Hair follicle dermal papilla cell (primary cell): ENCODE measurements around a stretch of chr21.

GRCh38 chr21:17513146-17513596, 328 bp downstream of the CXADR start:
- CAGE, long polyA plus RNA, result no peak

DNA sequence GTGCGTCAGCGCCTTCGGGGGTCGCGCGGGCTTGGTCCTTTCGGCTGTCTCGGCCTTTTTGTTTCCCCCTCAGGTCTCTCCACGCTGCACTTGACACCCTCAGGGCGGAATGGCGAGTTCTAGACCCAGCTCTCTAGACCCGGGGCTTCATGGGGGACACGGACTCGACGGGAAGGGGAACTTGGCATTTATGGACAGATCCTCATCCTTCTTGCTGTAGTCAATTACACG, 424 bp upstream of the BTG3 start:
- CAGE, long polyA plus RNA, result no peak

GRCh38 chr21:17958425-17958723, 139.2 kb upstream of the C21orf91 start:
- CAGE, long polyA plus RNA, result no peak

- CAGE, long polyA plus RNA, result no peak
These were observed 1064.6 kb downstream of the NCAM2 start for GRCh38 chr21:22062817-22063235.

DNA sequence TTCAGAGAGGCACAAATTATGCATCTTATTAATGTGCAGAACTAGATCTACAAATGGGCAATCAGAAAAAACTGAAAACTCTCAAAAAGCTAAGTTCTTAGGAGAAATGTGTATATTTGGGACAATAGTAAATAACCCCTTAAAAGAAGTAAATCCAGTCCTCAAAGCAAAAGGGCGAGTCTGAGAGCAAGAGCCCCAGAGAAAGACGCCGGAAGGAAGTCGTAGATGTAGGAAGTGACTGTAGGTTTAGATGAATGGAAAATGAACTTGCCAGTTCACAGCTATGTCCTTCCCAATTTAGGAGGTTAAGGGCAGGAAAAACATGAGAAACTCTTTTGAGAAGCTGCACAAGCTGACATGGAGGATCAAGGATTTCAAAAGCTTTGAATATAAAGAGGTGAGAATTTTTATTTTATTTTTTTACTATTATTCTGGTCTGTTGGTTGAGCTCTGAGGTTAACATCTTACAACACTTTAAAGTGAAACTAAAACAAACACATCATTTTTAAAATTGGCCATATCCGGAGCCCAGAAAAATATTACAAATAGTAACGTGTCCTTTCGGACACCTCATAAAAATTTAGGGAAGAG, 1178.7 kb downstream of the MRPL39 start:
- CAGE, long polyA plus RNA, result no peak

DNA sequence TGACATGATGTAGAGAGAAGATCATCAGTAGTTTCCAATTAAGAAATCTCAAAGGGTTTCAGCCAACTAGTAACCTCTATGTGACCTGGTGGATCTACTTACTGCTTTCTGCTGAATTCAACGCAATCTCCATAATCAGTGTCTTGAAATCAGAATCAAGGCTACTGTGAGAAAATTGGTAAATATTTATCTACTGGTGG, 872.7 kb downstream of the MRPL39 start:
- CAGE, long polyA plus RNA, result no peak

DNA sequence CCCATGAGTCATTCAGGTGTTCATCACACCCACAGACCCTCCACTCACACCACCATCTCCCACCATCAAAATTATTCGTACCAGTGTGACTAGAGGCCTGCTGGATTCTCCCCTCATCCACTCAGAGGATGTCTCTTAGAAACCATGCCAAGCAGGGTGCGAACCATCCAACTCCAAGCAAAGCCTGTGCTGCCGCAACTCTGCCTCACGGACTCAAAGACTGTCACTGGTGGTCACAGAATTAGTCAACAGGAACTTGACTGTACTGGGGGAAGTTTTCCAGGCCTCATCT, 211.0 kb downstream of the MRPL39 start:
- CAGE, long polyA plus RNA, result no peak

- CAGE, long polyA plus RNA, result no peak
These were observed 58.7 kb downstream of the APP start for GRCh38 chr21:26111947-26112229.

DNA sequence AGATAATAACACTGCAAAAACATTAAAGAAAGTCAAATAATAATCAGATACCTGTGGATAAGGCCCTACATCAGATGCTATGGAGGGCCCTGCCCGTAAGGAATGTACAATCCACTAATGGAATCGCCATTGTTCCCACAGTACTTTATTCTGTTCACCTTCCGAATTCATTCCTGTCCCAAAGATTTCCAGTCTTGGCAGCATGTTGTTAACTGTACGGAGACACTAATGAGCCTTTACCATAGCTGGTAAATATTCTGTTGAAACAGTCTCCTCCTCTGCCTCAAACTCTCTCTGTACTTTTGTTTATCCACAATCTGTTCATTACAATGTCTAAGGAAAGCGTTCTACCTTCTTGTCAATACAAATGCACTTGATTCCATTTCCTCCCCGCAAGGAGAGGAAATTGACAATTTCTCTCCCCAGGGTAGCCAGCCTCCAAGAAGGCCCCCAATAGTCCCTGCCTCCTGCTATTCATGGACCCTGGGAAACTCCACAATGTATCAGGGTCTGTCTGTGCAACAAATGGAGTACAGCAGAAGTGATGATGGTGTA, 56.6 kb downstream of the APP start:
- CAGE, long polyA plus RNA, result no peak

DNA sequence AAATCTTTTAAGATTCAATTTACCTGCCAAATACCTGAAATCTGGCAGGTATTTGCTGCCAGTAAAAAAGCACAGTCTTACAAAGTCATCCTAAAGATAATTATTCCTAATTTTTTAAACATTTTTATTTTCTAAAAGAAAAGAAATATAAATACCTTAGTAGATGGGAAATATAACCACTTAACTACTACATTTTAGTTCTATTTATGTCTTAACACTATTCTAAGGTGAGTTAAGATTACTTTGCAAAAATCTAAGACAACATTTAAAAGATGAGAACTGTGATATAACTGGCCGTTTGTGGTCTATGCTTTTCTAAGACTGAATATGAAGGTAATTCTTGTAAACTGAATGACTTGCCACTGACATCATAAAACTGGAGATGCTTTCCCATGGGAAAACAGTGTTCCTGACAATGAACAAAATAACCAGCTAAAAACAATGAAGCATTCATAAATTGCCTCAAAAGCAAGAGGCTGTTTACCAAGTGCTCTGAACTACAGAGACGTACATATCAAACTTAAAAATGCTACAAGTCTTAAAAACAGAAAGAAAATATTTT, 54.8 kb downstream of the APP start:
- CAGE, long polyA plus RNA, result no peak

DNA sequence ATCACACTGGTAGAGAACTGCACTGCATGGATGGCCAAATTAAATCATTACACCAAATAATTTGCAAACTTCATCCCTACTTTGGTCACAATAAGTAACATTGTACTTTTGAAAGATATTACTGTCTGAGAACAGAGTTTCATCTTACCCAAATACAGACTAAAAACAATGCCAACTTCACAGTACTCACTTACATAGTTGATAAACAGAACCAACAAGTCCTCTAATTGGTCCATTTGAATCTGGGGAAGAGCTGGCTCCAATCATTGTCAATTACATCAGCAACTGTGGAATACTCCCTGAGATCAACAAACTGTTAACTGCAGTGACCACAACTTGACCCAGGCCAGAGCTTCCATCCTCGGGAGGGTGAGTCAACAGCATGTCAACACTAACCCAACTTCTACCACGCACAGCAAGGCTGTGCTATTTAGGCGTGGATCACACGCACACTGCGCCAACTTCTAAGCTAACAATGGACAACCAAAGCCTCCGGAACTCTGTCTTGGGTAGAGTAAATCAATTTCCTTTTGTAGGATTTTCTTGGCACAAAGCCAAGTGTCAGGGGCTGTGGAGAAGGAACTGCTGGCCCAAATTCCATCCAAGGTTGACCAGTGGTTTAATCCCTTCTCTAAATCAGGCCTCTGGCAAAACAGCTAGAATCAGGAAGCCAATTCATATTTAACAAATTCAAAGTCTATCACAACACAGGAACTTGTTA, 30.5 kb downstream of the APP start:
- CAGE, long polyA plus RNA, result no peak

DNA sequence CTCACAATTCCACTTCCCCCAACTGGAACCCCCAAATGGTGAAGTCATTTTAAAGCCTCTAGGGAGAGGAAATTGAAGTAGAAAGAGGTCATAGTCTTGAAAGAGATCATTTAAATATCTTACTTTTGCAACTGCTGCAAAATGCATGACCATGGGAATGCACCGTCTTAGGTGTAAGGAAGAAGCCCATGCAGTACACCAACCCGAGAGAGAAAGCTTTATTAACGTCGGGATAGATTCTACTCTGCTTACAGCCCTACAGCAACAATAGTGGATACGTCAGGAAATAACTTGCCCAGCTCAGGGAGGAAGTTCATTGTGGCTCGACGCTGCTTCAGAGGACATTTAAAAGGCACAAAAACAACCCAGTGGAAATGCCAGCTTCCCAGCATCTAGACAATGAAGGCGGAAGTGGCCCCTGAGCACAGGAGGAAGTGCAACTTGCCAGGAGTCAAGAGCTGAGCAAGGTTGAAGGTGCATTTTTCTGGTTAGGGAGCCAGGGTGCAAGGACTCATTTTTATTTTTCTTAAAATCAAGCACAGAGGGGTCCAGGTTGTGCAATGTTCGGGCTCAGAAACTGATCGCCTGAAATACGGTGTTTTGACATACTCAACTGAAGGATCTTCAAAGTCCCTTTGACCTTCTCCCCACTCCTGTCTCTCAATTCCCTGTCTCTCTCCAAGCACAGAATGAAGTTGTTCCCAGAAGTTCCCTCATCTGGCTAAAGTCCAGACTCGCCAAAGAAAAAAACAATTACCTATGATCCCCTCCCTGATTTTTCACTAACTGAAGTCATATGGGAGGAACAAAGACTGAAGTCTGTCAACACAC, 26.3 kb downstream of the CYYR1 start:
- CAGE, long polyA plus RNA, result no peak

DNA sequence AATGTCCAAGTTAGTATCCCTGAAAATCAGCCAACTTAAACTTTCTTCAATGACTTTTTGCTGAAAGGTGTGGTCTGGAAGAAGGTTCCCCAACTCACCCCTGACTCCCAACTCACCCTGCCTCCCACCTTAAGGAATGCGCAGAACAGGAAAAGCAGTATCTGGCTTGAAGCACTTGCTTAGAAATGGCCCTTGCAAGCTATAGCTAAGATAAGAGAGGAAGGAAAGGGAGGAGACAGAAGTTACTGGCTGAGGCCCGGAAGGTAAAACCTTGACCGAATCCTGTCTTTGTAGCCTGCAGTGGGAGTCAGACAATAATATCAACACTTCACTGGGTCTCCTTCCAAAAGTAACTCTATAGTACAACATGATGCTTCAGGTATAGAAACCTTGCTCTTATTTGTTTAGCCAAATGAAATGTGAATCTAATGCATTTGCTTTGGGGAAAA, 2.9 kb downstream of the CYYR1 start:
- CAGE, long polyA plus RNA, result no peak

GRCh38 chr21:26815157-26816221, 29.7 kb downstream of the ADAMTS1 start:
- CAGE, long polyA plus RNA, result no peak

- CAGE, long polyA plus RNA, result no peak
These were observed 46.8 kb downstream of the ADAMTS5 start for GRCh38 chr21:26920042-26920546.

DNA sequence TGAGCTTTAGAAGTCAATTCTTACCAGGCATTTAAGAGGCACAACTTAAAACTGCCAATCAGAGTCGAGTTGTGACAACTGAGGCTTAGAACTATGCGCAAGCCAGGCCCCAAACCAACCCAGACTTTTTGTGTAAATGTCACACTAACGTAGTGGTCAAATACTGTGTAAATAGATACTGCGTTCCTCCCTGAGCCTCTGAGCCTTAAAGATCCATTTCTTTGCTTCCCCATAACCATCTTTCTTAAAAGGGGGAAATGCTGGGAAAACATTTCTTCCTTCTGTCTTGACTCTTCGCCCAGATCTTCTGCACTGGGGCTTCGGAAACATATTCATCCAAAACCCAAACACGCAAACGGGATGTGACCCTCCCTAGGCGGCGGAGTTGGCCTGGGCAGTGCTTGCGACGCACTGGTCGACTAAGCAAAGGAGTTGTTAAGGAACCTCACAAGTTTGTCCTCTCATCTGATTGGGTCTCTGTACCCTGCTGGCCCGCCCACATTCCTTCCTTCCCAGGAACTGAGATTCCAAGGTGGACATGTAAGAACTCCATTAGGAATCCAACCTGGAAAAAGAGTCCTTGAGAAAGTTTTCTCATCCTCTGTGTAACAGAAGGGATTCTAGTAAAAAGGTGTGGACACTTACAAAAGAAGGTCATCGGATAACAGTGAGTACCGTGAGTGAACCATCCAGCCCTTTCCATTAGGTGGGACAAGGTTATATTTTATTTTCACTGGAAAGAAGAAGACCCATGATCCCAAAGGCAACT, 2.5 kb downstream of the ADAMTS5 start:
- CAGE, long polyA plus RNA, result no peak

- CAGE, long polyA plus RNA, result no peak
These were observed 1.6 kb downstream of the ADAMTS5 start for GRCh38 chr21:26965042-26965844.

DNA sequence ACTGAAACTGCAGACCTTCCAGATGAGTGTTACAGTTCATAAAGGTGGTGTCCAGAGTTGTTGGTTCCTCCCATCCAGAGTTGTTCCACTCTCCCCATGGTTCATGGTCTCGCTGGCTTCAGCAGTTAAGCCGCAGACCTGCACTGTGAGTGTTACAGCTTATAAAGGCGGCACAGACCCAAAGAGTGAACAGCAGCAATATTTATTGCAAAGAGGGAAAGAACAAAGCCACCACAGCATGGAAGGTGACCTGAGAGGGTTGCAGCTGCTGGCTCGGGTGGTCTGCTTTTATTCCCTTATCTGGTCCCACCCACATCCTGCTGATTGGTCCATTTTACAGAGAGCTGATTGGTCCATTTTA, 917.8 kb upstream of the ADAMTS5 start:
- CAGE, long polyA plus RNA, result no peak

DNA sequence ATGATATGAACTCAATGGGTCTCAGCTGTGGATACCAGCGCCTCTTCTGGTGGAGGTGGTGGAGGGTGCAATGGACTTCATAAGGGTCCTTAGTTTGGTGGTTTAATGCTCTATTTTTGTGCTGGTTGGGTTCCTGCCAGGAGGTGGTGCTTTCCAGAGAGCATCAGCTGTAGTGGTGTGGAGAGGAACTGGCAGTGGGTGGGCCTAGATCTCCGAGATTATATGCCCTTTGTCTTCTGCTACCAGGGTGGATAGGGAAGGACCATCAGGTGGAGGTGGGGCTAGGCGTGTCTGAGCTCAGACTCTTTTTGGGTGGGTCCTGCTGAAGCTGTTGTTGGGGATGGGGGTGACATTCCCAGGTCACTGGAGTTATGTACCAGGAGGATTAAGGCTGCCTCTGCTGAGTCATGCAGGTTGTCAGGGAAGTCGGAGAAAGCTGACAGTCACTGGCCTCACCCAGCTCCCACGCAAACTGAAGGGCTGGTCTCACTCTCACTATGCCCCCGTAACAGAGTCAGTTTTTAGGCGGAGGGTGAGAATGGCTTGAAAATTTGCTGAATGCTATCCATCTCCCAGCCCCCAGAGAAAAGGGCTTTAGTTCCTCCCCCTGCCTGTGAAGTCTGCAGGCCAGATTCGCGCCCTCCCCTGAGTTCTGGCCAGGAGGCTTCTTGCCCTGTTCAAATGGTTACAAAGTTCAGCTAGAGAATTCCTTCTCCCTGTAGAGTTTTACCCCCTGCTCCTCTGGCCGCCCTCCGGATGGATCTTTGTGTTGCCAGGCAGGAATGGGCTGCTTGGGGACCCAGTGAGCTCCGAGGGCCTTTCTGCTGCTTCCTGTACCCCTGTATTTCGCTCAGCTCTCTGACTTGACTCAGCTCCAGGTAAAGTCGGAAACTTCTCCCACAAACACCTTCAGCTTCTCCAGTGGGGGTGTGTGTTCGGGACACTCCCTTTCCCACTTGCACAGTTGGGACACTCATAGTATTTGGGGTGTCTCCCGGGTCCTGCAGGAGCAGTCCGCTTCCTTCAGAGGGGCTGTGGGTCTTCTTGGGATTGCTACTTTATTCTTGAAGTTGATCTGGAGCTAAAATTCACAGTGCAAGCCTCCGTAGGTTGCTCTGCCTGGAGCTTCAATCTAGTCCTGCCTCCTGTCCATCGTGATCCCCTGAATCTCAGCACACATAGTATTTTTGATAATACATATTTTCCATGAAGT, 795.1 kb downstream of the N6AMT1 start:
- CAGE, long polyA plus RNA, result no peak

- CAGE, long polyA plus RNA, result no peak
These were observed 491.9 kb downstream of the N6AMT1 start for GRCh38 chr21:28393154-28393696.